Thoracic aorta endothelial cell (primary cell): ENCODE measurements around a stretch of chr3.

- CAGE, long polyA plus RNA = no peak
These were observed 519.1 kb upstream of the PROK2 start for GRCh38 chr3:72304015-72304550.

DNA sequence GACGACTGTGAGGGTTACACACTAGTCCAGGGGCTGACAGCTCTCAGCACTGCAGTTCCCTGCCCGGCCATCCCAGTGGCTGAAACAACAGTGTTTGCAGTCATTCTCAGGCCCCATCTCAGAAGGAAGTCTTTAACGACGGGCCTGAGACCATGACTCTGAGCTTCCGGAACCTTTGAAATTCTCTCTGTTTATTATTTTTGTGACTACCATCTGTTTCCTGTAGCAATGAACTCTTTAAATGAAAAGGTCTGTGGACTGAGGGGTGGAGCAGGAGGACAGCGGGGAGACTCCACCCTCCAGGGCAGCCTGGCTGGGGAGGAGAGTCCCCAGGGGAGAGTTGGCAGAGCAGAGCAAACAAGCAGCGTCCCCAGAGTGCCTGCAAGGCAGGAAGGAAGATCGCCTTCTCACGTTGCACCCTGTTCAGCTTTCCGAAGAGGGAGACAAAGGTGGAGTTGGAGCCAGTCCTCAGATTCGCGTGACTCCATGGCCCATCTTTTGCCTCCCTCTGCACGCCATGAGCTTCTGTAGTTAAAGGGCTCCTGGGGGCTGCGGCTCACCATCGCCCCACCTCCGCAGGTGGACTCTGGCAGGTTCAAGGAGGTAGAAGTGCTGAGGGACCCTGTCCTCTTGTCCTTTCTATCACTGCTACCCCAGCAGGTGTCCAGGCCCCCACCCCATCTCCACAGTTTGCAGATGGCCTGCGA lies 525.7 kb upstream of the PROK2 start:
- CAGE, long polyA plus RNA = no peak

GRCh38 chr3:72316690-72317348 lies 531.4 kb downstream of the SHQ1 start:
- CAGE, long polyA plus RNA = no peak

DNA sequence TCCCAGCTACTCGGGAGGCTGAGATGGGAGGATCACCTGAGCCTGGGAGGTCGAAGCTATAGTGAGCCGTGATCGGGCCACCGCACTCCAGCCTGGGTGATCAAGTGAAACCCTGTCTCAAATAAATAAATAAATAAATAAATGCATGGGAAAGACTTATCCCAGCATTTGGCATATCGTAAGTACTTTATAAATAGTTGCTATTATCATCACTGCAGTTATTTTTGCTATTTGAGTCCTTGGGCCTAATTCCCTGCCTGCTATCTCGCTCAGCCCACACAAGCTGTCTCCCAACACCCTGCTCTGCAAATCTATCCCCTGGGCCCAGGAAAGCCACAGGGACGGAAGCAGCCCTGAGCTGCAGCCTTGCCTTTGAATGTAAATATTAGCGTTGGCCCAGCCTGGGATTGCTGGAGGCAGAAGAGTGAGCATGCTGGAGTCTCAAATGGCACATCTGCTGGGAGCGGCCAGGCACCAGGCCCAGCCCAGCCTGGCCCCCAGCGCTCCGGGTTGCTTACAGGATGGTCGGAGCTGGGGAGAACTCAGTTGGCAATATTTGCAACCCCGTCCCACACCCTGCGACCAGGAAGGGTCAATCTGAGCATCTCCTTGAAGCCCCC lies 529.8 kb downstream of the SHQ1 start:
- CAGE, long polyA plus RNA = no peak

DNA sequence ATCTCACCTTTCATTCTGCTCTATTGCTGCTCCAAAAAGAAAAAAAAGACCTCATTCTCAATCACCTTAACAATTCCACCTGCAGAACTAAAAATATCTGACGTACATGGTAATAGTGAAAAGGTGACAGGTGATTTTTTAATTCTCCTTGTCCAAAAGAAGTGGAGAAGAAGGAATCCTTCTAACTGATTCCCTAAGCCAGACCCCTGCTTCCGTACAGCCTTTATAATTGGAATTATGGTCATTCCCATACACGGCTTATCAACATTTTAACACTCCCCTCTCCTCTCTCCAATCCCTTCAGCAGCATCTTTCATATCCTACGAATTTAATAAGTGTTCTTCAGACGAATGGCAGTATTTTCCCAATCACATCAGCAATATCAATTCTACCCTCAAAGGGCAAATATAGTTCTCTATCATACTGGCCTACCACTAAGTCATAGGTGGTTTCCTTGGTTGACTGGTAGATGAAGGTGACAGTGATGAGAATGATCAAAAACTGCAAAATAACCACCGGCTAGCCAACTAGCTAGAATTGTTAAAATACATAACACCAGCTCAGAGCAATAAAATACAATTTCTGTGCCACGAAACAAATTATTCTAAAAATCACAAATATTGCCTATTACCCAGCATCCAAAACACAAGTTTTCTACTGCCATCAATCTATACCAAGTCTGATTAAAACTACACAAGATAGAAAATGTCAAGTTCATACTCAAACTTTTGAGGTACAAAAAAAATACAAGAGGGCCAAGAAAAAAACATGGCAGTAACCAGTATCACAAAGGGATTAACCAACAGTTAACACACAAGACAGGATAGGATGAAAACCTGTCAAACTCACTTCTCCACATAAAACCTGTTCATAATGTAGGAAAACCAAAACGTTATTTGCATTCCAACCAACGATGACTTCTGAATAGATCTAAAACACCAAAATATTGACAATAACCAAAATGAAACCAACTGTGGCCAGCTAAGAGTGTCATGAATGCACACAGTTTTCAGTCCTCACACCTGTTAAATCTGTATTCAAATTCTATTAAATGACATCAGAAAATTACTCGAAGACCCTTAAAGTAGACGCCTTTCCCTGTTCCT lies 404.3 kb downstream of the SHQ1 start:
- CAGE, long polyA plus RNA = no peak

- CAGE, long polyA plus RNA = no peak
These were observed 298.4 kb downstream of the SHQ1 start for GRCh38 chr3:72549621-72550513.

- CAGE, long polyA plus RNA = no peak
These were observed 126.6 kb downstream of the SHQ1 start for GRCh38 chr3:72721730-72722017.

DNA sequence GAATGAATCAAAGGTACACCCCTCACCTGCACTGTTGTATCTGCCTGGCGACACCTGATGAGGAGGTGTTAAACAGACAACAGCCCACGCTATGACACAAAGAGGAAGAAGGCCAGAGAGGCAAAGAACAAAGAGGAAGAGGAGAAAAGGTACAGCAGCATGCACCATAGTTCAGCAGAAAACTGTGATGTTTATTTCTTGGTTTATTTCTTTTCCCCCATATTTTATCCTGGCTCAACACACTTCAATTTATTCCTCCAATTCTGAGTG lies 26.7 kb downstream of the SHQ1 start:
- CAGE, long polyA plus RNA = no peak

- CAGE, long polyA plus RNA = no peak
These were observed 36.0 kb upstream of the PPP4R2 start for GRCh38 chr3:72960497-72961164.

GRCh38 chr3:73028896-73030008 lies 32.2 kb upstream of the EBLN2 start:
- CAGE, long polyA plus RNA = no peak

DNA sequence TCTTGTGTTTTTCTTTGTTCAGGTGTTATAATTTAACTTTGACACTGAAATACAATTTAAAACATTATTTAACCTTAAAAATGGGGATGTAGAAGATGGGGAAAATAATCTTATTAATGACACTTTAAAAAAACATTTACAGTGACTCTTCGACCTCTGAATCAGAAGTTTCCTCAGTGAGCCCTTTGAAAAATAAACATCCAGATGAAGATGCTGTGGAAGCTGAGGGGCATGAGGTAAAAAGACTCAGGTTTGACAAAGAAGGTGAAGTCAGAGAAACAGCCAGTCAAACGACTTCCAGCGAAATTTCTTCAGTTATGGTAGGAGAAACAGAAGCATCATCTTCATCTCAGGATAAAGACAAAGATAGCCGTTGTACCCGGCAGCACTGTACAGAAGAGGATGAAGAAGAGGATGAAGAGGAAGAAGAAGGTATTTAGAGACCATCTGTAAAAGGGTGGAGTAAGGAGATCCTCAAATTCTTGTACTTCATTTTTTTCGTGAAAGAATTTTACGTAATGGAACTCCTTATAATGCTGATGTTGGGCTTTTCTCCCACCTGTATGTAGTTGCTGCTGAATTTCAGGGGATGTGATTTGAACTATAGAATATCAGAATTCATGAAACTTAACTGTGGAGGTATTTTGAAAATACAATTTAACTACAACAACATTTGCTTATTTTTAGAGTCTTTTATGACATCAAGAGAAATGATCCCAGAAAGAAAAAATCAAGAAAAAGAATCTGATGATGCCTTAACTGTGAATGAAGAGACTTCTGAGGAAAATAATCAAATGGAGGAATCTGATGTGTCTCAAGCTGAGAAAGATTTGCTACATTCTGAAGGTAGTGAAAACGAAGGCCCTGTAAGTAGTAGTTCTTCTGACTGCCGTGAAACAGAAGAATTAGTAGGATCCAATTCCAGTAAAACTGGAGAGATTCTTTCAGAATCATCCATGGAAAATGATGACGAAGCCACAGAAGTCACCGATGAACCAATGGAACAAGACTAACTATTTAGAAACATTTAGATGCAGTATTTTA lies 3.6 kb downstream of the EBLN2 start:
- CAGE, long polyA plus RNA = no peak

DNA sequence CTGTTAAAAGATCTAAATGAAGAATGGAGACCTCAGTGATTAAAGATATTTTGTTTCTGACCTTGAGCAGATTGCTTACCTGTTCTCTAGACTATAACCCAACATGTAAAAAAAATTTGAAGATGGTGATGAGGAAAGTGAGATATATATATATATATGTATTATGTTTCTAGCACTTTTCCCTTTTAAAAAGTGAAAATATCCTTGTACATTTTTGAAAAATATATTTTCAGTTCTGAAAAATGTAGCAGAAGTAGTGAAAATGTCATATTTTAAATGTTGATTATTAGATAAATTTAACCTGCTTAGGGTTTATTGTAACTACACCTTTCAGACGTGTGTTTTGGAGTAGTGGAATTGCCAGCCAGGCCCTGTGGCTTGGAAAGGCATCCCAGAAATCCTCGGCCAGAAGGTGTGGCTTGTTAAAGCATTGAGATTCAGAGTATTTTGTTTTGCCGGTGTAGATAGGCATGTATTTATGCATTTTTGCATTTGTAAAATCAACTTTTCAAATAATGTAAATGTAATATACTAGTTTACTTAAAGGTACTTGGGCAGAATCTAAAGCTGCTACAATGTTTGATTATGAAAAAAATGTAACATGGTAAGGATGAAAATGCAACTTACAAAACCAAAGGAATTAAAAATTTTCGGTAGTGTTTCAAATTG lies 6.9 kb downstream of the EBLN2 start:
- CAGE, long polyA plus RNA = no peak

DNA sequence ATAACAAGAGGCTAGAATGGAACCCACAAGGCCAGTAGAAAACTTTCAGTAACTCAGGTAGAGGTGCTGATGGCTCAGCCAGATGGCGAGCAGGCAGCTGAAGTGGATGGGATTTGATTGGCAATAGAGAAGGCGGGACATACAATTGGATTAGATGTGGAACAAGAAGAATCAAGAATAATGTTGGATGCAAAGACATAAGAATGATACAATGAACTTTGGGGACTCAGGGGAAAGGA lies 276.8 kb downstream of the PDZRN3 start:
- CAGE, long polyA plus RNA = no peak

- CAGE, long polyA plus RNA = no peak
These were observed 107.9 kb downstream of the PDZRN3 start for GRCh38 chr3:73516720-73517358.

- CAGE, long polyA plus RNA = no peak
These were observed 34.2 kb upstream of the PDZRN3 start for GRCh38 chr3:73658719-73659466.

GRCh38 chr3:74629692-74630190 lies 15.3 kb upstream of the CNTN3 start:
- CAGE, long polyA plus RNA = no peak

GRCh38 chr3:75396134-75396737 lies 267.9 kb upstream of the FRG2C start:
- CAGE, long polyA plus RNA = no peak

DNA sequence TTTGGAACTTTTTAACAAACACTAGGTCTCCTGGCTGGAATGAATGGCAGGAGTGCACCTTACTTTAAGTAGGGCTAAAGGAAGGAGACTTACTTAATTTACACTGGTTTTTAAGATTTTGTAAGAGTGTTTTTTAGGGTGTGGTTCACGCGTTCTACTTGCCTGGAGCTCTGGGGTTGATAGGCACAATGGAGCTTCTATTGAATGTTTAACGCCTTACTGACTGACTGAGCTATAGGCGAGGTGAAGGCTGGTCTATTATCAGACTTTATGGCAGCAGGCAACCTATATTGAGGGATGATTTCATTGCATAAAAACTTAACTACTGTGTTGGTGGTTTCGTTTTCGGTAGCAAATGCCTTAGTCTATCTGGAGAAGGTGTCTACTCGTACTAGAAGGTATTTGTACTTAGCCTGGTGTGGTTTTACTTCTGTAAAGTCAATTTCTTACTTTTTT lies 162.1 kb upstream of the FRG2C start:
- CAGE, long polyA plus RNA = no peak

DNA sequence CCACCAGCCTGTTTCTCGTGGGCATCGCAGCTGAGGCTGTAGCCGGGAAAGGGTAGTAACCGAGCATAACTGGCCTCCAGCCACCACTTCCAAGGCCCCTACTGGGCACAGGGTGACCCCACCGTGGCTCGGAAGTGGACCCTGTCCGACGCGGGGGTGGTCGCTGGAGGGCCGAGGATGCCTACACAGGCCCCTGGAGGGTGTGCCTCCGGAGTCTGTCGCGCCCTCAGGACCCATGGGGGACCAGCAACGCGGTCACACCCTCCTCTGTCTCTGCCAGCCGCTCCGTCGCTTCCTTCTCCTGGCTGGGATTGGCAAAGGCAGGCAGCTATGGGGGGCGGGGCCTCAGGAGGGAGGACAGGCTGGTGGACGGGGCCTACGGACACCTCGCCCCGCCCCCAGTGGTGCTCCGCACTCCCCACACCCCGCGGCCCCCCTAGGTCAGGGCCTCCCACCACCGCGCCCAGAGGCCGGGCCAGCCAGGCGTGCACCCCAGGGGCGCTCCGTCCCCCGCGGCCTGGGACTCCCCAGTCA lies 45.6 kb upstream of the FRG2C start:
- CAGE, long polyA plus RNA = no peak

DNA sequence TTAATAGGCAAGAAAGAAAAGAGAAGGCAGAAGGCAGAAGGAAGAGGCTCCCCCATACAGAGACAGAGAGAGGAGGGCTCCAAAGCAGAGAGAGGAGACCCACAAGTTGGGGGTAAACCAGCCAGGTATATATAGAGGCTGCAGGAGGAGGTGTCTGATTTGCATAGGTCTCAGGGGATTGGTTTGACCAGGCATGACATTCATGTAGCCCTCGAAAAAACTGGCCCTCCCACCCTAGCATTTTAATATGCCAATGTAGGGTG lies 1028.2 kb downstream of the ROBO2 start:
- CAGE, long polyA plus RNA = no peak